Caco-2 (cell line): Measurements from ENCODE around the gene TVP23A.

DNA sequence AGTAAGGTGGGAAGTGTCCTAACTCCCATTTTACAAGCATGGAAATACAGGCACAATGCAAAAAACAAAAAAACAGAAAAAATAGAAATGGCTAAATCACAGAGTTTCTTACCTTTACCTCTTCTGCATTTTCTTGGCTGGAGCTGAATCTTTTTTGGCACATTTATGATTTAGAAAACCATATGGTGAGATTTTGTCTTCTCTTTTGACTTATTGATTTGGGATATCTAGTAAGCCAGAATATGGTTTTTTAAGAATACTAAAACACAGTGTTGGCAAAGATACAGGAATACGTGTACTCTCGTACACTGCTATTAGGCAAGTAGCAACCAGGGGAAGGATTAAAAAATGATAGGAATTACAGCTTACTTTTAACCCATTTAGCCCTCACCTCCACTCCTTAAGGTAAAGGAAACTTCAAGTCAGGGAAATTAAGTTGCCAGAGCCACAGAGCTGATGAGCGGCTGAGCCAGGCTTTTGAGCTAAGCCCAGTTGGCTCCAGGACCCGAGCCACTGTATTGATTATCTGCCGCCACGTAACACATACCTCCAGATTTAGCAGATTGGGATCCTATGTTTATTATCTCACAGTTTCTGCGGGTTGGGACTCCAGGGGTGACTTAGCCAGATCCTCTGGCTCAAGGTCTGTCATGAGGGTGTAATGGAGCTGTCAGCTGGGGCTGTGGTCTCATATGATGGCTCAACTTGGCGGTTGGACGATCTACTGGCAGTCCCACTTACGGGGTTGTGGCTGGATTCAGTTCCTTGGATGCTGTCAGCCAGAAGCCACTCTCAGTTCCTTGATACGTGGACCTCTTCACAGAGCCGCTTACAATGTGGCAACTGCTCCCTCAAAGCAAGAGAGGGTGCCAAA is 57.5 kb downstream of the TMEM186 start:
- PRO-cap: no peak
- RRBS: no CpG with 5 or more reads among the region's 12 CpGs

DNA sequence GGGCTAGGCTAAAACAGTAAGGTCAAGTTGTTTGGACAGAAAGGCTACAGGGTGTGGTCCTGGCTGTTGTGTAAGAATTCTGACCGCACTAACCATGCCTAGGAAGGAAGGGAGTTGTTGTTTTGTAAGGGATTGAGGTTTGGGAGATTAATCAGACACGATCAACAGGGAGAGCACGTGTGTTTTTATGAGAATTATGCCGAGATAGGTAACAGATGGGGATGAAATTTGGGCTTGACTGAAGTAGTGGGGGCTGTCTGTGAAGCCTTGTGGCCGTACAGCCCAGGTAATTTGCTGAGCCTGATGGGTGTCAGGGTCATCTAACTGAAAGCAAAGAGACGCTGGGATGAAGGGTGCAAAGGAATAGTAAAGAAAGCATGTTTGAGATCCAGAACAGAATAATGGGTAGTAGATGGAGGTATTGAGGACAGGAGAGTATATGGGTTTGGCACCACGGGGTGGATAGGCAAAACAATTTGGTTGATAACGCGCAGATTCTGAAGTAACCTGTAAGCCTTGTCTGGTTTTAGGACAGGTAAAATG is 33.6 kb downstream of the CARHSP1 start:
- PRO-cap: no peak
- RRBS: no CpG with 5 or more reads among the region's 9 CpGs

- PRO-cap: no peak
- RRBS: 98% methylated on average over 2 of the region's 34 CpGs
These were observed 20.7 kb downstream of the CARHSP1 start for GRCh38 chr16:8847722-8848802.

- PRO-cap: no peak
- RRBS: no CpG with 5 or more reads among the region's 8 CpGs
These were observed 16.9 kb downstream of the CARHSP1 start for GRCh38 chr16:8851767-8852520.

DNA sequence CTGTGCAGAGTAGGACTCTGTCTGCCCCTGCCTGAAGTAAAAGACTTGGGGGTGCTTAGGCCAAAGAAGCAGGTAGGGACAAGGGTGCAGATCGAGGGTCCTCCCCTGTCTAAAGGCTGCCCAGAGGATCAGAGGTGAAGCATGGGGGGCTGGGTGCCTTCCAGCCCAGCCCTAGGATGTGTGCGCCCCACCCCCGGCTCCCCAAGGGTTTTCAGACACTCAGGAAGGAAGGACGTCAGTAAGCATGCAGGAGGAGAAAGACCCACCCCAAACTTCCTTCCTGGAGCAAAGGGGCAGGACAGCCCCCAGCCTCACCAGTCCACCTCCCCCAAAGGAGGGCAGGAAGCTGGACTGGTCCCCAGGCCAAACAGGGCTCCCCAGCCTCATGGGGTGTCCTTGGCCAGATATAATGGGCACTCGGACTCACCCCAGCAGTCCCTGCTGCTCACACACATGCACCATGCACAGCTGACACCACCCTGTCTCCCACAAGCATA is 12.1 kb downstream of the CARHSP1 start:
- PRO-cap: no peak
- RRBS: no CpG with 5 or more reads among the region's 5 CpGs

DNA sequence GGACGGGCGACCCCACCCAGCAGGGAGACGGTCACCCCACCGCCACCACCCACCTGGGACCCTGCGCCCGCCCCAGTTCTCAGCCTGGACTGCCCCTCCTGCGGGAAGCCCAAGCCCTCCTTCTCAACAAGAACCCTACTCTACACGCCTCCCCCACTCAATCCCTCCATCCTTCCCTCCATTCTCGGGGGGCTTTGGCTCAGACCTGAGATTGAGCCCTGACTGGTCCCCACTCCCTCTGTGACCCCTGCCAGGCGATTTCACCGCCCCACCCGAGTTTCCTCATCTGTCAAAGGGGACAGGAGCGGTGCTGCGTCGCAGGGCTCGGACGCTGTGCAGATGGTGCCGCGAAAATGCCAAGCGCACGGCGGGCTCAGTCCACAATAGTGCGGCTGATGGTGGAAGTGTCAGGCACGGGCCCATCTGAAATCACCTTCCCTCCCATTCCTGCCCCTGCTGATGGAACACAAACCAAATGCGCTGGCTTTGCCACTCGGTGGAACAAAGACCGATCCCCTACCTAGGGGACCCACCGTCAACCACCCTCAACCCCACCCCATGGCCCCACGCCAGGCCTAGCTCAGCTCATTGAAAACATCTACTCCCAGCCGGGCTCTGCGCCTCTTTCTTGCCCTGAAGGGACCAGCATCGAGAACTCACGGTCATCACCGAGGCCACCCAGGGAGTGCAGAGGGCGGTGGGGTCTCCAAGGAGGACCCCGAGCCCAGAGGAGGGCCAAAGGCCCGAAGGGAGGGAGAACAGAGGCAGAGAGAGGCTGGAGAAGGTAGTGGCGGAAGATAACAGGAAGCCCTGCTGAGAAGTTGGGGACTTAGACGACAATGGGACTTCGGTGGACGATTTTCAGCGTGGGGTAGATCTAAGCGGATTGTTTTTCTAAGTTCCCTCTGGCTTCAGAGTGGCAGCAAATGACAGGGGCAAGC is 1.5 kb downstream of the CARHSP1 start:
- PRO-cap: no peak
- RRBS: no CpG with 5 or more reads among the region's 43 CpGs

GRCh38 chr16:8904928-8905822 is 23.0 kb downstream of the LITAFD start:
- PRO-cap: no peak
- RRBS: no CpG with 5 or more reads among the region's 20 CpGs

GRCh38 chr16:9008424-9009164 is 44.9 kb upstream of the USP7 start:
- PRO-cap: no peak
- RRBS: 8% methylated on average over 8 of the region's 30 CpGs

DNA sequence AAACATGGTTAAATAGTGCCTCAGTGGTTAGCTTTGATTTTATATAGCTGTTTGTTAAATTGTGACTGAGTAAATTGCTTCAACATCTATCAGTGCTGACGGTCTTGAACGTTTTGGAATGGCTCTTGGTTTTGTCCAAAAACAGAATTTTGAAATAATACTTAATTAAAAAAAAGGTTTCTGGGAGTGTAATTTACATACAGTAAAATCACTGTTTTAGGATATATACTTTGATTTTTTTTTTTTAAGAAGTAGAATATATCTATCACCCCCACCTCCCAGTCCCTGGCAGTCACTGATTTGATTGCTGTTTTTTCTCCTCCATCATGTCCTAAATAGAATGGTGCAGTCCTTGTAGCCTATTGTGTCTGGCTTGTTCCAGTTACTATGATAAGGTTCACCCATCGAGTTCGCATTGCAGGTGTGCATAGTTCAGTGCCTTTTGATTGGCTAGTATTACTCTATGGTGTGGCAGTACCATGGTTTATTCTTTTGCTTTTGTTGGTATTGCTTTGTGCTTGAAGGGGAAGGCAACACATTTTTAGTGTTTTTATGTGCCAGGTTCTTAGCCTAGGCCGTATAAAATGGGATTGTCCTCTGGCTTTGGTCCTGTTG is 2.9 kb downstream of the HAPSTR1 start:
- PRO-cap: no peak
- RRBS: no CpG with 5 or more reads among the region's 5 CpGs

DNA sequence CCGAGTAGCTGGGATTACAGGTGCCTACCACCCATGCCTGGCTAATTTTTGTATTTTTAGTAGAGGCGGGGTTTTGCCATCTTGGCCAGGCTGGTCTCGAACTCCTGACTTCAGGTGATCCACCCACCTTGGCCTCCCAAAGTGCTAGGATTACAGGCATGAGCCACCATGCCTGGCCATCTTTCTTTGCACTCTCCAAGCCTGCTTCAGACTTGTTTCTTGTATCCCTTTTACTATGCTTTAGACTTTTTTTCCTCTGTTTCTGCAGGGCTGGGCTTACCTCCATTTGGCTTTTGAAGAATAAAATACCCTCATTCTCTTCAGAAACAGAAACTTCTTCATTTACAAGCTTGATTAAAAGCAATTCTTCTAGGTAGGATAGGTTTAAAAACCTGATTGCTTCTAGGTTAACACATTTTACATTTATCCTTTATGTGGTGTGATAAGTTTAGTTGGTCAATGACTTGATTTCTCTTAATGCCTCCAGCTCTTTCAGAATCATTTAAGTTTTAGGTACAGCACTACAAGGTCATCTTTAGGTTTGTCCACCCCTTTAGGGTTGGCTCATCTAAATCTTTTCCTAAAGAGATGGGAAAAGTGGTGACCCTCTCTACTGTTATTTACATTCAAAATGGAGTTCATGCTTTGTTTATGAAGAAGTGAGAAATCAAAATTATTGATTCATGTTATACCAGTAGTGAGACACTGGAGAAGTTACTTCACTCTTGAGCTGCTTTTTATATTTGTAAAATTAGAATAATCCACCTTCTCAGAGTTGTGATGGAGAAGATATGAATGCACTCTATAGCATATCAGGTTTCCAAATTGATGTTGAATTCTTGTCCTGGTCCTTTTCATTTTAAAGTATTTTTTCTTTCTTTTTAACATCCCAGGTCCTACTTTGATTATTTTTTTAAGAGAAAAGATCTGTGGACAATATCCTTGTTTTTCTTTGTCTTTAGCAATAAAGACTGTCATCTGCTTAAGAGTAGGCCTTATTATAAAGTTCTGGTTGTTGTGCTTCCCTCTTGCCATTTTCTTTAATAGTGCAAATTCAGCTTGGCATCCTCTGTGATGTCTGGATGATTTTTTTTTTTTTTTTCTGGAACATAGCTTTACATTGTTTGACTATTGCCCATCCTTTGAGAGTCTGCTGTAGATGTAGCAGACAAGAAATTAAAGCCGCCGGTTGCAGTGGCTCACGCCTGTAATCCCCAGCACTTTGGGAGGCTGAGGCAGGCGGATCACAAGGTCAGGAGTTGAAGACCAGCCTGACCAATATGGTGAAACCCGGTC is 9.7 kb downstream of the HAPSTR1 start:
- PRO-cap: no peak
- RRBS: no CpG with 5 or more reads among the region's 8 CpGs

- PRO-cap: unidirectional peak, minus-strand start at chr16:9545466
- RRBS: no CpG with 5 or more reads among the region's 7 CpGs
These were observed 454.0 kb downstream of the HAPSTR1 start for GRCh38 chr16:9545353-9545964.

GRCh38 chr16:10405222-10405841 is 19.5 kb downstream of the ATF7IP2 start:
- PRO-cap: no peak
- RRBS: no CpG with 5 or more reads among the region's 7 CpGs

GRCh38 chr16:10616138-10616936 is 35.9 kb upstream of the EMP2 start:
- PRO-cap: unidirectional peak, plus-strand start at chr16:10616647
- RRBS: 100% methylated on average over 1 of the region's 14 CpGs

DNA sequence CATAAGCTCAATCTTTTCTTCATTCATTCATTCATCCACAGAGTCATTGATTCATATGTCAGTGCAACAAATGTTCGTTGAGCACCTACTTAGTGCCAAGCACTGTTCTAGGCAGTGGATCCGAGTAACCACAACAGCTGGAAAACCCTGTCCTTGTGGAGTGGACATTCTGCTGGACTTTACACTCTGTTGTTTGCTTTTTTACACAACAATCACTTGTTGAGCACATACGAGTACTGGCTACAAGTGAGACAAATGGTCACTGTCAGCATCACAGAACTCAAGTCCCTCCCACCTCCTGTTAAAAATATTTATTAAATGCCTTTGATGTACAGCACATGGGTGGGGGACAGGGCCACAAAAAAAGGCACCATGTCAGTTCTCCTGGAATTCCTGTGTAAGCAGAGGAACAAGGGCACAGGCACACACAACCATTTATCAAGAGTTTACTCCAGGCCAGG is 46.9 kb downstream of the TEKT5 start:
- PRO-cap: no peak
- RRBS: no CpG with 5 or more reads among the region's 3 CpGs

DNA sequence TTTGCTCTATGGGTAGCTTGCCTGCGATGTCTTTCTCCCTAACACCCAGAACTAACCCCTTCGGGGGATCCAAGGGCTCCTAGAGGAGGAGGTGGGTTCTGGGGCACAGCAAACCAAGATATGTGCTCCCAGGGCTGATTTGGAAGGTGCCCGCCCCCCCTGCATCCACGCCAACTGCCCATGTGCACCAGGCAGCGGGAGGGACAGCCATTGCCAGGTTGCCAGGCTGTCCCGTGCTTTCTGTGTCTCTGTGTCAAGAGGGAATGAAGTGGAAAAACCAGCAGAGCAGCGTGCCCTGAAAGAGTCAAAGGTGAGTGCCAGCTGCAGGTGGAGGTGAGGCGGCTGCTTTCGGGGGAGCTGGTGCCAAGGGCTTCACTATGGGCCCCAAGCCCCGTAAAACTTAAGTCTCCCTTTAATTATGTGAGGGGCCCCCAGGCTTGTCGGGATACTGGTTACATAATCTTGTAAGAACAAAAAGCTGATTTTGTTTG is 6.4 kb downstream of the TEKT5 start:
- PRO-cap: no peak
- RRBS: no CpG with 5 or more reads among the region's 11 CpGs

DNA sequence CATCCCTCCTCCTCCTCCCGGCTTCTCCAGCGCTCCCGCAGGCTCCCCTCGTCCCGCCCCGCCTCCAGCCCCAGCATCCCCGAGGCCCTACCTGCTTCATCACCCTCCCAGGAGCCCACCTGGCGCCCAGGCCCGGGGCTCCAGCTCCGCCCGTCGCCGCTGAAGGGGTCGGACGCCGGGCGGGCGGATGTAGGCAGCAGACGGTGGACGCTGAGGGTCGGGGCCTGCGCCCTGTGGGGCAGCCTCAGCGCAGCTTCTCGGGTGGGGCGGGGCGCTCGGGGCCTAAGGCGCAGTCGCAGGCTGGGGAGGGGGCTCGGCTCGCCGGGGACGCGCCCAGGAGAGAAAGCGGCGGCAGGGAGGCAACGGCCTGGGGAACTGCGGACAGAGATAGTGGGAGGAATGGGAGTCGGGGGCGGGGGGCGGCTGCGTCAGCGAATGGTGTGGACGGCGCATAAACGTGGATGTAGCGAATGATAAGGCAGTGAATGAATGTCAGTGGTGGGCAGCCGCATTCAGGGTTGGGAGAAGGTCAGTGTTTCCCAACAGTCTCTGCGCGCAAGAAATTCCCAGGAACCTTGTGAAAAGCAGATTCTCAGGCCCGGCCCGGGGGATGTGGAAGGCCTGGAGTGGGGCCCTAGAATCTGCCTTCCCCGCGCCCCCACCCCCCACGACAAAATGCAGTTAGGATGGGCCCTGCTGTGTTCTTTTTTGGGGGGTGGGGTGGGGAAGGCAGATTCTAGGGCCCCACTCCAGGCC is at the start of gene TVP23A:
Gene TVP23A, minus strand, starts transcription at position 401 of the 756 bp plus-strand sequence.
- PRO-cap: no peak
- RRBS: 92% methylated on average over 9 of the region's 55 CpGs

DNA sequence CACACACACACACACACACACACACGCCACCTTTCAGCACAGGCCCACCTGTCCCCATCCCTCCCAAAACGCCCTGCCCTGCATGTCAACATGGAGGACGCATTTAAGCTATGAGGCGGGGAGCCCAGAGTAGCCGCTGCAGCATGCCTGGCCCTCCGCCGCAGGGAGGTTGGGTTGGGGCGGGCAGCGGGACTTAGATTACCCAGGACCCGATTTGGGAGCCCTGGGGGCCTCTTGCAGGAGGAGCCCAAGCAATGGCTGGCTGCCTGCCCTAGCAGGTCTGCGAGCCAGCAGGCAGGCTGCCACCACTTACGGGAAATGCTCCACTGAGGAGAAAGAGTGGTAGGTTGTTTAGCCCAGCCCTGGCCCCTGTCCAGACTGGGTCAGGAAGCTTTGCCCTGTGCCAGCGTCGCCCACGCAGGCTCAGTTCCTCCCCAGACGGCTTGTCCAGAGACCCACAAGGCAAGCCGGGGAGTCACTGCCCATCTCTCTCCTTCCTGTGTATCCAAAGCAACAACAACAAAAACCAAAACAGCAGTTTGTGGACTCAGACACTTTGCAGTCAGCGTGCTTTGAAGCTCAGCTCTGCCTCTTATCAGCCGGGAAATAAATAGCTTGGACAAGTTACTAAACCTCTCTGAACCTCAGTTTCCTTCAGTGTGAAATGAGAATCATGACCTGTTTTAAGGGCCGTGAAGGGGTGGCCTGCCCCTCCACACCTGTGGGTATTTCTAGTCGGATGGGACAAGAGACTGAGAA is 10.3 kb upstream of the TVP23A start:
- PRO-cap: no peak
- RRBS: no CpG with 5 or more reads among the region's 21 CpGs

DNA sequence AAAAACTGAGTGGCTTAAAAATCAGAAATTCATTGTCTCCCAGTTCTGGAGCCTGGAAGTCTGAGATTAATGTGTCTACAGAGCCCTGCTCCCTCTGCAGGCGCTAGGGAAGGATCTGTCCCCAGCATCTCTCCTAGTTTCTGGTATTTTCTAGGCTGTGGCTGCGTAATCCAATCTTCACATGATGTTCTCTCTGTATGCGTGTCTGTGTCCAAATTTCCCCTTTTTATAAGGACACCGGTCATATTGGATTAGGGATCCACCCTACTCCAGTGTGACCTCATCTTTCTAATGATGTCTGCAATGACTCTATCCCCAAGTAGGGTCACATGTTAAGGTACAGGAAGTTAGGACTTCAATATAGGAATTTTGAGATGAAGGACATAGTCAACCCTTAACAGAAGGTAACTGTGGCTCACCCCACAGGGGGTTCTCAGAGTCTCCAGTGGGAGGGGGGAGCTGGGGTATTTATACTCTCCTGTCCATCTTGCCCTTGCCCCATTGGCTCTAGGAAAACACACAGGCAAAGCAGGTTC is 13.7 kb upstream of the TVP23A start:
- PRO-cap: no peak
- RRBS: no CpG with 5 or more reads among the region's 4 CpGs

DNA sequence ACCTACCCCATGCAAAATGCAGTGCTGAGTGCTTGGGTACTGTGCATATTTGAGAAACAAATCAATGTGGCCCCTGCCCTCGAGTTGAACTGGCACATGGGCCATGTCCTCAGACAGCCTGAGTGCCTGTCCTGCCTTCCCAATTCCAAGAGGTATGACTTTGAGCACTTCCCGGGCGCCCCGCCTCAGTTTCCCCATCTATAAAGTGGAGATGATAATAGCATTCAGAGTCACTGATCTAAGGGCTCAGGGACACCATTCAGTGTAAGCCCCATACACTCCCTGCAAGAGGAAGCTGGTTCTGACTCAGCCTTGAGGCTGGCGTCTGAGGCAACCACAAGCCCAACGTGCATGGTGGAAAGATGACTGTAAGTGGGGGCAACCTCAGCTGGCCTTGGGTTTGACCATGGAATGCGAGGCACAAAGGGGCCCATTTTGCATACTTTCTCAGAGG is 6.0 kb upstream of the CIITA start:
- PRO-cap: no peak
- RRBS: no CpG with 5 or more reads among the region's 7 CpGs

- PRO-cap: no peak
- RRBS: no CpG with 5 or more reads among the region's 4 CpGs
These were observed 3.6 kb downstream of the CIITA start for GRCh38 chr16:10880534-10881157.